RPMI7951 (cell line): ENCODE measurements around the gene SGIP1.

DNA sequence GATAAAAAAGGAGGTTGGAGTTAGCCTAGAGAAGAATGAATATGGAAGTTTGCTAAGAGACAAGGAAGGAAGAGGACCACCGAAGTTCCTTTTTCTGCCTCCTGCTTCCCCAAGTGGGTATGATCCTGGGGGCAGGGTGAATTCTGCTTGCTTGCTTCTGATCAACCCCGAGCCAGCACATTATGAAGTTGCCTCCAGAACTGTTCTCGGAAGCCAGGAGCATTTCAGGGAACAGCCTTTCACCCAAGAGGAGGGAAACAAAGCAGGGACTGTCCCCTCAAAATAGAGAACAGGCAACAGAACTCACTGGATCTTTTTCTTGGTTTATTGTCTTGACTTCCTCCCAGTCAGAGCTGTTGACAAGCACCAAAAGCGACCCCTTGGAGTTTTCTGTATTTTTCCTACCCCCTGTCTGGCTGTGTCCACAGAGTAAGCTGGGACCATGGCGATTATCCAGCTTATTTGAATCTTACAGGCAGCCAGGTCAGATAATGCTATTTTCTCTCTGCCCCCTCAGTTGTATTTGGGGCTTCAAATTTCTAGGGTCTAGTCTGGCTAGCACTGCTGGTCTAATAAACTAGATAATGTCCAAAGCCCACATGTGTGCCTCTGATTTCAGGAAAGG is 258.3 kb upstream of the SGIP1 start:
- RAMPAGE, long total RNA = no peak

DNA sequence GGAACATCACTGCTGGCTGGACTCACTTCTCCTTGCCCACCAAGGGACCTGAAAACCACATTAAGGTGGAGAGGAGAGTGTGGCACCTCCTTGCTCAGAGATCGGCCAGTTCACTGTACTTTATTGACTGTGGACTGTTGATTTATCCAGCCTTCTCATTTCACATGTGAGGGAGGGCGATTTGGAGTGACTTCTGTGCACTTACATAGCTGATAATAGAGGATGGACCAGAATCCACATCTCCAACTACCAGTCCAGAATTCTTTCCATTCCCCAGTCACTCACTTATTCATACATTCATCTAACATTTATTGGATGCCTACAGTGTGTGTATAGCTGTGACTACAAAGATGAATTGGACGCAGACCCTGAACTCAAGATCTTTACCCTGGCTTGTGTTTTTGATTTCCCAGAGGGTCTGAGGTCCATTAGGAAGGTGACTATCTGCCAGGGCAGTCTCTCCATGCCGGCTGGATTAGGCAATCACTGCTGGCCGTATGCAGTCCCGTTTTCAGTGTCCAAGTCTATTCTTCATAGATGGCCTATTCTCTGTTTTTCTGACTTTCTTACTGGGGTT is 233.5 kb upstream of the SGIP1 start:
- RAMPAGE, long total RNA = no peak

- RAMPAGE, long total RNA = no peak
These were observed 88.4 kb upstream of the SGIP1 start for GRCh38 chr1:66445334-66446118.

DNA sequence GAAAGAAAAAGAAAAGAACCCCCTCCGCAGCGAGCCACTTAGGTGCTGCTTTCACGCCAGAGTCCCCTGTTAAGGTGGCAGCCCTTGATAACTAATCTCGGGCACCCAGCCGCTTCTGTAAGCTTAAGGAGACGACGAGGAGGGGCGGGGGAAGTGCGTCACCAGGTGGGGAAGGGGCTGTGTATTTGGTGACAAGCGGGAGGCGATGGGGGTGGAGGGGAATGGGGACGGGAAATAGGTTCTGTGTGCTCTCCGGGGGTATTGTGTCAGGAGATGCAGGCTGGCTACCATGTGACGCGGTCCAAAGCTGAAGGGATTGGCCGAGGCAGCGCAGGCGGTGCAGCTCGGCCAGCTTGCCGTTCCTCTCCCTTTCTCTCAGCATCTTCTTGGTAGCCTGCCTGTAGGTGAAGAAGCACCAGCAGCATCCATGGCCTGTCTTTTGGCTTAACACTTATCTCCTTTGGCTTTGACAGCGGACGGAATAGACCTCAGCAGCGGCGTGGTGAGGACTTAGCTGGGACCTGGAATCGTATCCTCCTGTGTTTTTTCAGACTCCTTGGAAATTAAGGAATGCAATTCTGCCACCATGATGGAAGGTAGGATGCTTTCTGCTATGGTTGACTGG is at the start of gene SGIP1:
TSS of gene SGIP1 (plus strand) at position 381 of the 625 bp plus-strand sequence.
- RAMPAGE, long total RNA = no peak

DNA sequence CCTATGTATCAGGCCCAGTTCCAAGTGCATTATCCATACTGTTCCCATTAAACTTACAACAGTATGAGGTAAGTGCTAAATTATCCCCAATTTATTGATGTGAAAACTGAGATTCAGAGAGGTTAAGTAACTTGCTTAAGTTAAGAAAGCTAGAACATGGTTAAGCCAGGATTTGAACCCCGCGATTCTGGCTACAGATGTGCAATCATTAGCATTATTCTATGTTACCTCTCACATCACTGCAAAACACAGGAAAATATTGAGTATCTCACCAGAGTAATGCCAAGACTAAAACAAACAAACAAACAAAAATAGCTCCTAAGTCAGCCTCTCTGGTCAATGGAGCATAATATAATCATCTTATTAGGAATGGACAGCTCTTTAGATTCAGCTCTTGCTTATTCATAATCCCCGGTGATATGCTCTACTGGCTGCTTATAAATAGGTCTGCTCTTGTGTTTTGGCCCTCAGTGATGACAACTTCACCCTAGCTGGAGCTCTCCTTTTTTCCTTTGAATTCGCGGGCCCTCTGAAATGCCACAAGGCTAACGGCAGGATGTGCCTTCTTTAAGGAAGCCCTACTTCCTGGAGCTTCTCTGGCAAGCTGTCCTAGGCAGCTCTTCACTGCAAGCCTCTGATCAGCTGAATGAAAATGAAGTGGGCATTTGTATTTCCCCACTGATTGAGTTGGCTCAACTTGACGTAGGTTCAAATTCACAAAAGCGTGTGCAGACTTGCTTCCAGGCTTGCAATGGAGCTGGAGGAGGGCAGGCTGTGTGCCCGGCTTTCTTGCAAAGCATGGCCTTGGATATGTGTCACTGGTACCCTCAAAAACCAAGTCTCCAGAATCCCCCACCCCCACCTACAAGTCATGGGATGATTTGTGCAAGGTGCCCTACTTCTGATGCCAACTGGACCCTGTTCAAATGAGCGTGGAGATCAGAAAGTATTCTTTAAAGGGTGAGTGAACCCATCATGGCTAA is 22.1 kb downstream of the SGIP1 start:
- RAMPAGE, long total RNA = no peak

GRCh38 chr1:66563443-66563869 is 29.5 kb downstream of the SGIP1 start:
- RAMPAGE, long total RNA = no peak

GRCh38 chr1:67207219-67207717 is 41.0 kb downstream of the IL23R start:
- RAMPAGE, long total RNA = no peak

- RAMPAGE, long total RNA = no peak
These were observed 2.9 kb downstream of the GADD45A start for GRCh38 chr1:67687595-67688698.

GRCh38 chr1:67753657-67754652 is 69.0 kb downstream of the GADD45A start:
- RAMPAGE, long total RNA = no peak

DNA sequence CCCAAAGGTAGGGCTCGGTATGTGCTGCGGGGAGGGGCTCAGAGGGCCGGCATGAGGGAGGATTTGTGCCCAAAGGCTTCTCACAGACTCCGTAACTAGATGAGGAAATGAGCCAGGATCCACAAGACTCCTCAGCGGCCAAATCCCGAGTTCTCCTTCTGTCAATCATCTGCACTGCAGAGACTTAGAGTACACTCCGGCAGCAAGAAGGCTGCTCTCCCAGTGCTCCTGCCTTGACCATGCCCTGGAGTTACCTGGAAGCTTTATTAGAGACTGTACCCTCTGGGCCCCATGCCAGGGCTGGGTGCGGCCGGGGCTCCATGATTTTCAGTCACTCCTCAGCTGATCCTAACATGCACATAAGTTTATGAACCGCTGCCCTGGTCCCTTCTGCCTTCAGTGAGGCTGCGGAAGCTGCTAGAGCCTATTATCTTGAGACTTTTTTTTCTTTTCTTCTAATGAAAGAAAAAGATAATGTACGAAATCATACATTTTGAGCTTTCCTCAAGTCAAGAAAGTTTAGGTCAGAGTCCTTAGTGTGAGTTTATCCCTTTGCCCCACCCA is 17.5 kb downstream of the GNG12 start:
- RAMPAGE, long total RNA = no peak

- RAMPAGE, long total RNA = no peak
These were observed 16.8 kb downstream of the GNG12 start for GRCh38 chr1:67816256-67817155.

- RAMPAGE, long total RNA = no peak
These were observed 1.3 kb downstream of the GNG12 start for GRCh38 chr1:67831748-67832680.

GRCh38 chr1:68140819-68142154 is 90.9 kb upstream of the DIRAS3 start:
- RAMPAGE, long total RNA = no peak

DNA sequence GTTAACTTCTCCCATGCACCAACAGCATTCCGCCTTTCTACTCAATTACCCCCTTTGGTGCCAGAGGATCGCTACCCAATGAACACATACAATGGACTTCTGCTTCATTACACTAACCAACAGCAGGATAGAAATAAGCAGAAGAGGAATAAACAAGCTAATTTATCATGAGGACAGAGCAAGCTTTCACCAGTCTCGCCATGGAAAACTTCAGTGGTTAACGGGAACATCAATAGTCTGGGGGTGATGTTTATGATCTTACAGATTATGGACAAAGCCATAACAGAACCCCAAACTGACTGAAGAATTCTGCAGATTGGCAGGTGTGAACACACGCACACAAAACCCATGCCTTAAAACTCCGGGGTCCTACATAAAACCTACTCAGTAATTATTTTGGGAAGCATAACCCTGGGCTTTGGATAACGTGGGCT is 15.0 kb downstream of the WLS start:
- RAMPAGE, long total RNA = no peak

DNA sequence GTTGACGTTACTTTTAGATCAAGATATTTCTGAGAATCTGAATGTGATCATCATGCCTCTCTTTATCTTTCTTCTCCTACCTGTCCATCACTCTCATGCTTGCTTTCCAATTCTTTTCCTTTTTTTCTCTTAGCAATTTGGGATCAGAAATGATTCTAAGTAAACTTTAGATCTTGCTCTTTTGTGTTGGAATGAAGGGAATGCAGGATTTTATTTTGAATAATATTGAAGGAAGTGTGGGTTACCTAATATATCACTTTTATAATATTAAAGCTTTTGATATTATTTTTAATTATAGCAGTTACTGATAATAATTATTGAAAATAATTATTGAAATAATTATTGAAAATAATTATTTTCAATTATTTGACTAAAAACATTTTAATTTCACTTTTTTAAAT is 124.7 kb upstream of the DEPDC1 start:
- RAMPAGE, long total RNA = no peak

DNA sequence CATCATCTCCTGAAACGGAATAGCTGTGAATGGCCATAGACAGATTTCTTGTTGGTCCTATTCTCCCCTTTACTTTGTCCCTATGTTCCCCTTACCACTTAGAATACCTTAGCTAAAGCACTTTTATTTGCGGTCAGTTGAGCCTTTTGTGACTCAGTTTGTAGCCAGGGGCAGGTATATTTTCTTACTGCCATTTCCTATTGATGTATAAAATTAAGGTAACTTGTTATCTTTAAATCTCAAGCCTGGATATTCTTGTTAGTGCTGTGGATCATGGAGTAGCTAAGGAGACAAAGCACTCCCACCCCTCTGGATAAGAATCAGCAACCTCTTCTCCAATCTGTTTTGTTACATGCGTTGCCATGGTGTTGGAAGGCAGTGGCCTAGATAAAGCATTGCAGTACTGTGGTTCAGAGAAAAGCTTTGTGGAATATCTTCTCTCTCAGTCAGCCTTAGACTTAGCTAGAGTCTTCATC is 478.6 kb upstream of the DEPDC1 start:
- RAMPAGE, long total RNA = no peak

DNA sequence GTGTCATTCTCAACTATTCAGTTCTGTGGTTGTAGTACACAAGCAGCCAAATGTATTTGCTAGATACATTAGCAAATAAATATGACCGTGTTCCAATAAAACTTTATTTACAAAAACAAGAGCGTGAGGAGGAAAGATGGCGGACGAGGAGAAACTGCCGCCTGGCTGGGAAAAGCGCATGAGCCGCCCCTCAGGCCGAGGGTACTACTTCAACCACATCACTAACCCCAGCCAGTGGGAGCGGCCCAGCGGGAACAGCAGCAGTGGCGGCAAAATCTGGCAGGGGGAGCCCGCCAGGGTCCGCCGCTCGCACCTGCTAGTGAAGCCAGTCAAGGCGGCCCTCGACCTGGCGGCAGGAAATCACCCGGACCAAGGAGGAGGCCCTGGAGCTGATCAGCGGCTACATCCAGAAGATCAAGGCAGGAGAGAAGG is 286.1 kb downstream of the LRRC40 start:
- RAMPAGE, long total RNA = no peak

GRCh38 chr1:70204436-70205120 is 801 bp downstream of the LRRC40 start:
- RAMPAGE, long total RNA = no peak

GRCh38 chr1:70239391-70239955 is 18.3 kb downstream of the SRSF11 start:
- RAMPAGE, long total RNA = no peak

GRCh38 chr1:70720145-70720529 is 309.1 kb downstream of the CTH start:
- RAMPAGE, long total RNA = no peak